Jurkat, Clone E6-1 (cell line): Measurements from ENCODE around the genes OR11H12, PIP4P1 and SUPT16H.

- RRBS, result no CpG with 5 or more reads among the region's 3 CpGs
These were observed at the start of gene OR11H12 for GRCh38 chr14:18600866-18601246. TSS of gene OR11H12 (plus strand) at chr14:18601117.

- RRBS, result no CpG with 5 or more reads among the region's 3 CpGs
These were observed 793 bp downstream of the CCNB1IP1 start for GRCh38 chr14:20332269-20332703.

DNA sequence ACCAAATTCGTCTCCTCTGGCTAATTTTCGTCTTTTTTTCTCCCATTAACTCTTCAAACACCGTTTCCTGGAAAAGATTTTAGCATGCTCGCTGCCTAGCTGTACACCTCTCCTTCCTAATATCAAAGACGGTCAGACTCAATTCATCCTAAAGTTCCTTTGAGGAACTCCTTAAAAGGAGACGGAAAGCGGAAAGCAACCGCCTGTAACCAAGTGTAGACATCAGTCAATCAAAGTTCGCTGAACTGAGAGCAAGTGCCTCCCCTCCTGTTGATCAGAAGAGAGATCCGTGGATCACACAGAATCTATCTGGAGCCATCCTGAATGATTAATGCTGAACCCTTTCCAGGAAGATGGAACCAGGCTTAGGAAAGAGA is 411 bp upstream of the TEP1 start:
- RRBS, result no CpG with 5 or more reads among the region's 10 CpGs

DNA sequence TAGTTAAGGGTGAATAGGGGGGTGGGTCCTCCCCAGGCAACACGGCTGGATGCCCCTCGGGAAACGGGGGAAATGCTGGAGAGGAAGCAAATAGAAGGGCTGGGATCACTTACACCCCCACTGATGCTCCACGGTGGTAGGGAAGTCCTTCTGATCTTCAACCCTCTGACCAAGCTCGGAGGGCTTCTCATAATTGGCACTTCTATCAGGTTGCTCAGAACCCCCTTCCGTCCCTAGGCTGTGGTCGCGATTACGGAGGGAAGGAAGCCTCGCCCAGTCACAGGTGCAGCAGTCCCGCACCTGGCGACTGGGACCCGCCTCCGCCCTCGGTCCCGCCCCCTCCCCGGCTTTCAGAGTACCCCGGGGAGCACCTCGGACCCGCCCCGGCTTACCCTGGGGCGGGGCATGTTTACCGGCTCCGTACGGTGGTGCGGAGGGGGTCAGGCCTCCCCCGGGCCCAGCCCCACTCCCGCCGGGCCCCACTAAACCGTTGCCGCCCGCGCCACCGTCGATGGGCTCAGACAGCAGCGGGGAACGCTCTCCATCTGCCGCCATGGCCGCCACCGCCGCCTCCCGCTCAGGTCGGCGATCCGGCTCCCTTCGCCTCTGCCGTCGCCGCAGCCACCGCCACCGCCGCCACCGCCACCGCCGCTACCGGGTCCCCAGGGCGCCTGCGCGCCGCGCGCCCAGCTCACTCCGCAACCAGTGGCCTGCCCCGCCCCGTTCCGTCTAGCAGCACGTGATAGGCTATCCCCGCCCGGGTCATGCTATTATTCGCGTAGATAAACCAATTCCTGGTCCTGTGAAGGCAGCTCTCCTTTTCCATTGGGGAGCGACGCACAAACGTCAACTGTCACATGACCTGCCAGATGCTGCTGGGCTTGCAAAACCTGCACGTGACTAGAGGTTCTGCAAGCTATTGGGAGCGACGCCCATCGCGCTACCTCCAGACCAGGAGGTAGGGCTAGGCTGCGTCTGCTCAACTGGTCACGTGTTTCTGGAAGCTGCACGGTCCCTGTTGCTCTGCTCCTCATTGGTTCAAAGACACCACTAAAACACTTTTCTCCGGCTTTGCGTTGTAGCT is at the start of gene PIP4P1:
PIP4P1 (minus strand) TSS at position 664 of the 1,084 bp plus-strand sequence.
- RRBS, result 1% methylated on average over 11 of the region's 84 CpGs

GRCh38 chr14:20602560-20602844 is 11.3 kb upstream of the RNASE12 start:
- RRBS, result no CpG with 5 or more reads among the region's 3 CpGs

DNA sequence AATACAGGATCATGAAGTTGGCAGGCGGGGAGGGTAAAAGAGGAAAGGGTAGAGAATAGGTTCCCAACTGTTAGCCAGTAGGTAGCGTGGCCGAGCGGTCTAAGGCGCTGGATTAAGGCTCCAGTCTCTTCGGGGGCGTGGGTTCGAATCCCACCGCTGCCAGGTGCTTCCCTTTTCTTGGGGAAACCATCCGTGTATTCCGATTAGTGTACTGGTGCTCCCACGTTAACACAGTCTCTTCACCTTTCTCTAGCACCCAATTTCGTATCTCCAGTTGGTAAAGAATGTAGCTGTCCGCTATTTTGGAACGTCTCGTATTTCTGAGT is 18.8 kb upstream of the RNASE12 start:
- RRBS, result no CpG with 5 or more reads among the region's 16 CpGs

GRCh38 chr14:20683034-20683890 is 1.1 kb upstream of the RNASE4 start:
- RRBS, result no CpG with 5 or more reads among the region's 41 CpGs

GRCh38 chr14:20800857-20801349 is 1.7 kb downstream of the RNASE1 start:
- RRBS, result no CpG with 5 or more reads among the region's 3 CpGs

- RRBS, result no CpG with 5 or more reads among the region's 31 CpGs
These were observed 15.5 kb downstream of the RNASE2 start for GRCh38 chr14:20970588-20971298.

- RRBS, result no CpG with 5 or more reads among the region's 6 CpGs
These were observed 2.0 kb upstream of the NDRG2 start for GRCh38 chr14:21026743-21027414.

DNA sequence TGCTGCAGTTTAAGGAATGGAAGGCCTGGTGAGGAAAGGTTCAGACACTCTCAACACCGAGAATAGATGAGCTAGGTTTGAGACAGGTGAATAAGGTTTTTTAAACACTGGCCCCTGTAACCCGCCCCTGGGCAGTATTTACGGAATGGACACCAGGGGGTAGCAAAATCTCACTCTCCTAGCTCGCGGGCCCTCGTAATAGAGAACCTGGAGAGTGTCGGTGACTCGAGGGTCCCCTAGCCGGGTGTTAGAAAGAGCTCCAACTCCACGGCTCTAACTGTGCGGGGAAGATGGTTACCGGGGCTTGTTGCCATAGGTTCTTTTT is 1.7 kb upstream of the ARHGEF40 start:
- RRBS, result 4% methylated on average over 3 of the region's 12 CpGs

DNA sequence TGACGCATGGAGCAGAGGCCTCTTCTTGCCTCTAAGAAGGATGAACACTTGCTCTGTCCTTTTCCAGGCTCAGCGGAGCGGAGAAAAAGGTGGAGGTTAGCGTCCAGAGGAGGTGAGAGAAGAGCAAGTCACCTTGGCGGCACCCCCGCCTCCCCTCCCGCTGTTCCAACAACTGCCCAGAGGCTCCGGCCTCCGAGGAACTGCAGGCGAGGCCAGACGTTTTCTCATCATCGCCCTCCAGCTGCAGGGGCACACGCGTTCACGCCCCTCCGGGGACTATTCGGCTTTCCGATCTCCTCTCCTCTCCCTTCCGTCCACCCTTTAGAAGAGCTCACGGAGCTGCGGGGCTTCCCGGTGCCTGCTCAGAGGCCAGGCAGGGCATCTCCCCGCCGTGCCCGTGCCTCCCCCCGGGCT is 1.3 kb upstream of the ARHGEF40 start:
- RRBS, result 45% methylated on average over 13 of the region's 26 CpGs

GRCh38 chr14:21072045-21072695 is 2.1 kb downstream of the ARHGEF40 start:
- RRBS, result no CpG with 5 or more reads among the region's 5 CpGs

GRCh38 chr14:21192490-21193048 is 36.7 kb upstream of the OR5AU1 start:
- RRBS, result no CpG with 5 or more reads among the region's 4 CpGs

DNA sequence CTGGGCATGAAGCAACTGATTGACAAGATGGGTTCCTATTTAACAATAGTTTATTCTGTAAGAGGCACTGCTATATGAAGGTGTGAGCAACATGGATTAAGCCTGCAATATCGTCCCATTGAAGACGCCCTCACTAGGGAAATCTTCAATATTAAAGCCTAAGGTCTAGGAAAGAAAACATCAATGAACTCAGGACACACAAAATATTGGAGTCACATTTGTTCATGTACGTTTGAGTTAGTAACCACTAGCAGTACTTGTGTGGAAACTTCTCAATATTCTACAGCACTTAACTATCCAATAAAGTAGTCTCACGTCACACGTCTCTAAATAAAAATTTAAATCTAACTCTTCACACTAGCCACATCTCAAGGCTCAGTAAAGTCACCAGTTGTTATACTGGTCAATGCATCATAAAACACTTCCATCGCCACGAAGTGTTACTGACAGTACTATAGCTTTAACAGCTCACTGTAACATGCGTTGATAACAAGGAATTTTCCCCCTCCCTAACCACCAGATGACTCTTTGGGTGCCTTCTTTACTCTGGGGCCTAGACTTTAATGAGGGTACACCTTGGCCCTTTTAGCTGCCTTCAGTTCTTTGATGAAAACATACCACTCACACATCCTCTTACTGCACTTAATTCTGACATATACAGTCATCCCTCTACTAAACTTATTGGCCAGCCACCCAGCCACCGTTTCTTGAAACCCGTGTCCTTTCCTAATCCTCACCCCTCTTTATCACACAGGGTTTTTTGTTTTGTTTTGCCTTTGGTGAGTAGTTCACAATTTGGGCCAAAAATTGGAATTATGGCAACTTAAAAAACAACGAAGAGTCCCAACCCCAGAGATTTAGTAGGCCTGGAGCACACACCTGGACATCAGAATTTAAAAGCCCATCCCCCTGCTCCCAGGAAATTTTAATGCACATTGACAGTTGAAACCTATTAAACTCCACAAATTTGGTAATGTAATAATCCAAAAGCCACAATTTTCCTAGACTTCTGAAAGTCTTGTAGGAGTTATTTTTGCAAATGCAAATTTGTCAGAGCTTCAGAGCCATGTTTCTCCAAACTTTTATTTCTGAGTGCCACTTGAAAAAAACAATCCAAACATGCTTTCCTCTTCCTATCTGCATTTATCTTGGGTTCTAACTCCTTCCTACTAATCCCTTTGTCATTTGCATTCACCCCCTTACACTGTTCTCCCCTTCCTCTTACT is 50.3 kb upstream of the OR5AU1 start:
- RRBS, result no CpG with 5 or more reads among the region's 11 CpGs

- RRBS, result no CpG with 5 or more reads among the region's 3 CpGs
These were observed 53.0 kb upstream of the OR5AU1 start for GRCh38 chr14:21208797-21209236.

GRCh38 chr14:21260199-21260786 is 8.9 kb downstream of the HNRNPC start:
- RRBS, result no CpG with 5 or more reads among the region's 9 CpGs

DNA sequence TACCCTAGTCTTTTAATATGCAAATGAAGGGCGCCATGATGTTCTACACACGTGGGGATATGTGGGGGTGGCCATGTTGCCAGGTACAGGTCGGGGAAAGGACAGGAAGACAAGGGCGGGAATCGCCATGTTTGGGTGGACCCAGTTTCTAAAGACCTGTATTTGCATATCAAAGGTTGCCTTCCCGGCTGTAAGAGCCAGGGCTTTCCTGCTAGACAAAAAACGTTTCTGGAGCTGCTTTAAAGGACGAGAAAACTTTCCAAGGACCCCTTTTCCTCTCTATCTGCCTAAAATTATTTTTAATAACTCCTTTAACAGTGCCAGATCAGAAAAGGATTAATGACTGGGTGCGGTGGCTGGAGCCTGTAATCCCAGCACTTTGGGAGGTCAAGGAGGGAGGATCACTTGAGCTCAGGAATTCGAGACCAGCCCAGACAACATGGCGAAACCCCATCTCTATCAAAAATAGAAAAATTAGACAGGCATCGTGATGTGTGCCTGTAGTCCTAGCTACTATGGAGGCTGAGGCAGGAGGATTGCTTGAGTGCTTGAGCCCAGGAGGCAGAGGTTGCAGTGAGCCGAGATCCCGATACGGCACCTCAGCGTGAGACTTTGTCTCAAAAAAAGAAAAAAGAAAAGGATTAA is 29.1 kb downstream of the RPGRIP1 start:
- RRBS, result no CpG with 5 or more reads among the region's 16 CpGs

DNA sequence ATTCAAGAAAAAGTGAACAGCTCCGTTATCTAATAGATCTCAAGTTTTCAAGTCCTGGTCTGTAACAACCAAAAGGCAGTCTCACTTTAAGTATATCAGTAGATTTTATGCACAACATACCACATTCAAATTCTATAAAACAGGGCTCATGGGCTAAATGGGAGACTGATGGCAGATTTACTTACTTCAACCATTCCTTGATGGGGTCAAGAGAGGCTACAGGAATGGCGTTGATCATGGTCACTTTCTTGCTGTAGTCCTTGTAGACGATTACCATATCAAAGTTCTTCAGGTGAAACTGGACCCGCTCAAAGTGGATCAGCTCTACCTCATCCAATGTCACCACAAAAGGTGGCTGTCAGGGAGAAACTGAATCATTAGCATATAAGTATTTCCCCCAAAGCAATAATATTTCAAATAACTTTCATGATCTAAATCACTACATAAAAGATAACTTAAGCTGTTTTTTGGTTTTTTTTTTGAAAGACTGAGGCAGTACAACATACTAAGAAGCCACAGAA is 26.7 kb downstream of the SUPT16H start:
- RRBS, result no CpG with 5 or more reads among the region's 4 CpGs

- RRBS, result 3% methylated on average over 8 of the region's 60 CpGs
These were observed at the start of gene SUPT16H for GRCh38 chr14:21383010-21384139. TSS of gene SUPT16H (minus strand) at chr14:21384019.